Right common carotid artery plus branches (tissue), 1 donor: ENCODE data around the gene SAXO1.

- PRO-cap: no peak
These were observed 91.7 kb downstream of the NFIB start for GRCh38 chr9:14222062-14222758.

DNA sequence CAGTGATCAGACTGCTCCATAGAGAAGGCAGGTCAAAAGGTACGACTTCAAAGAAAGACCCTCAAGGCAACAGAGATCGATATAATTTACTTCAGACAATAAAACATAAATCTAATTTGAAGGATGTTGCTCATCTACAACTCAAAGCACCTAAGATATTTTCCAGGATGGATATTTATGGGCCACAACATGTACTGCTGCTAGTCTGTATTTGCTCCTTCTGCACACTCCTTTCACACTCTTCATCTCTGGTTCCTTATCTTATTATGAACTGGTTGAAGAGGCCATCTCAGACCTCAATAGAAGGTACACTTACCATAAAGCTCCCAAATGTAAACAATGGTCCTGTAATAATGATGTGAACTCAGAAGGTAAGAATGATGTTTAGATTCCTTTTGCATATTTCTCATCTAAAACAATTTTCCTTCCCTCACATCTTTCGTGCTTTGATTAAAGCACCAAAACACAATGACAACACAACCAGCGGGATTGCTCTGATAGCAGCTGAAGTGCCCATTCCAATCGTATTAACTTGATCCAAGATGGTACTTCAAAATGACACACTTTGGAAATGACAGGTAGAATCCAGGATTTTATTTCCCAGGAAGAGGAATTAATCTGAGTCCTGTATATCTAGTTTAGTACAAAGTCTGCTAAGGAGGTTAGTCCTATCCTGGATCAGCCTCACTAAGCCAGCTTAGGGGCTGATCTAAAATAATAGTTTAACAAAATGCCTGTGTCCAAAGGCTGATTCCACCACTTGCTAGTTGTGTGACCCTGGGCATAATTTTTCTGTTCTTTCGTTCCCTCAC, 34.3 kb downstream of the NFIB start:
- PRO-cap: no peak

DNA sequence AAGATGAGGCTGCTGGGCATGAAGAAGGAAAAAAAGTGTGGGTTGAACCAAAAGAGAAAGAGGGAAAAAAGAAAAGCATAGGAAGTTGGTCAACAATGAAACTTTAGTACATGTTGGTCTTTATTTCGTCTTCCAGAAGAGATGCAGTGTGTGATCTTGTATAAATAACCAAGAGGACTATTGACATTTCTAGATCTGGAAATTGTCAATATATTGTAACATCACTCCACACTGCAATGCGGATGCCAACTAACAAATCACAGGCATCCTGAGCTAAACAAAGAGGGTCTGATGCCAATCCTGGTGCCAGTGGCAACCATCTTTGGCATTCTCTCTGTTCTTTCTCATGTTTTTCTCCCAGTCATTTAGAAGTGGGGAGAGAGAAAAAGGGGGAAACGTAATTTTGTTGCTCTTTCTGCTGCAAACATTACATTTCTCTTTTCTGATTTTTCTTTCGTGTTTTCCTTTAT, 9.7 kb downstream of the NFIB start:
- PRO-cap: no peak

DNA sequence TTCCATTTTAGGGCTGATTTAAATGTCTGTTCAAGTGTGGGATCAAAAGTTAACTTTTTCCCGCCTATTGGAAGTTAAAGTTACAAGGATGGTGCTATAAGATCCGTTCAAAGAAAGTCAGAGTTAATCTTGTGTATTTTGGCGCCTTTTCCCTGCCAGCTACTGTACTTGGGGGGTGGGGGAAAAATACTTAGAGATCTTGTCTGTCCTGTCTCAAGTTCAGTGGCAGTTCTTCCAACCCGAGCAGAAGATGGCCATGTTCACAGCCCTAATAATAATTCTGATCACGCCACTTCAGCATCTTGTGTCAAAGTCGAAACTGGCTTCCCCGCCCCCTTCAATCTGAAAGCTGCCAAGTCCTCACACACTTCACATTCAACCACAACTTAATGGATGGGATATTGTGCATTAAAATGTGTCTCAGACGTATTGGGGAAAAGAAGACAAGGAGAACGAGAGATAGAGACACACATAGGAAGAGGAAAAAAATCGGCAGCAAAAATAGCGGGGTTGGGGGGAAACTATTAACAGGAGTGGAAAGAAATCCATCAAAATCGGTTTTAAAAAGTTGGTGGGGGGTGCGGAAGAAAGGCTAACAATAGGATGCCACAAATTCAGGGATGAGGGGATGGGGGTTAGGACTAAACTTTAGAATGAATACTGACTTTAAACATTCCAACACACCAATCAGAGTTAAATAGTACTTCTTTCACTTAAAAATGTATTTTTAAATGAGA, 7.0 kb upstream of the NFIB start:
- PRO-cap: unidirectional peak, plus-strand start at position 217 of the sequence; unidirectional peak, minus-strand start at position 285 of the sequence

- PRO-cap: bidirectional peak, plus-strand start at chr9:14322822, minus-strand start at chr9:14322556
These were observed 8.6 kb upstream of the NFIB start for GRCh38 chr9:14322108-14323287.

- PRO-cap: no peak
These were observed 44.7 kb downstream of the ZDHHC21 start for GRCh38 chr9:14648459-14648978.

DNA sequence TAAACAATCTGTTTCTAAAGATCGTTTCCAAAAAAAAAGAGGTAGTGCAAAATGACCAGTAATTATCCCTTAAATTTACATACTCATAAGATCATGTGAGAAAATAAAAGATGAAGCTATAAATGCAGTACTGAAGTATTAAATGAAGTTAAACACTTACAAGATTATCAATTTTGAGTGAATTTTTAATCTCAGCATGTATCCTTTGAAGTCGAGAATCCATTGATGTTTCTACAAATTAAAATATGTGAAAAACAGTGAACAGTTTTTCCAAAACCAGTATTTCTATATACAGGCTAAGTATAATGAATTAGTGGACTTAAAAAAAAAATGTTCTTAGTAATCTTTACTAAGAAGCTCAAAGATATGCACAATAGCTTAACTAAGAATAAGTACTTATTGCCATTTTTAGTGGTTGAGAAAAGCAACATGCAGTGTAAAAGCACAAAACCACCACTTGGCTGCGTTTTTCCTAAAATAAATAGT, 41.6 kb downstream of the PSIP1 start:
- PRO-cap: no peak

DNA sequence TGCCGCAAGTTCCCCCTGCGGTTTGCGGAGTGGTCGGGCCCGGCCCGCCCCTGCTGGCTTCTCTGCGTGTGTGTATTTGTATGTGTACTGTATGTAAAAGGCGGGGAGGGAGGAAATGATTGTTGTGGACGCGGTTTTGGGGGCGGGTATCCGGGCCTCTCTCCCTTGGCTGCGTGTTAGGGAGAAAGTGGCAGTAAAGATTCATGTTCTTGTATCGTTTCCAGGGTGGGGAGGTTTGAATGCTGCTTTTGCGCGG, 346 bp upstream of the PSIP1 start:
- PRO-cap: bidirectional peak, plus-strand start at position 96 of the sequence, minus-strand start outside the sequence

DNA sequence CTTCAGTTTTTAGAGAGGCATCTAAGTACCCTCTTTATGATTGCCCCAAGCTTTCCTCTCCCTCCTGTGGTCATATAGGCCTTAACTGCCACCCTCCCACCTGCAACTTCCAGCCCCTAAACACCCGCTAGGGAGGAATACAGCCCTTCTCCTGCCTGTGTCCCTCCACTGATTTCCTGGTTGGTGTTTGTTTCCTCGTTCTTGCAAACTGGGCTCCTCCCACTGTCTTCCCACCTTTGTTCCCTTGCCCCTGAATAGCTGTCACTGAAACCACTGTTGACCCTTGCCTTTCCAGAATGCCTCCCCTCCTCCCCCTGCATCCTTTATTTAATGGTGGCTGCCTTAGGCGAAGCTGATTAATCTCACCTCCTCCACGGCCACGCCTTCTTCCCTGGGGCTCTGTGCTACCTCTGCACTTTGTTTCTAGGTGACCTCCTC, 626.7 kb downstream of the BNC2 start:
- PRO-cap: no peak

DNA sequence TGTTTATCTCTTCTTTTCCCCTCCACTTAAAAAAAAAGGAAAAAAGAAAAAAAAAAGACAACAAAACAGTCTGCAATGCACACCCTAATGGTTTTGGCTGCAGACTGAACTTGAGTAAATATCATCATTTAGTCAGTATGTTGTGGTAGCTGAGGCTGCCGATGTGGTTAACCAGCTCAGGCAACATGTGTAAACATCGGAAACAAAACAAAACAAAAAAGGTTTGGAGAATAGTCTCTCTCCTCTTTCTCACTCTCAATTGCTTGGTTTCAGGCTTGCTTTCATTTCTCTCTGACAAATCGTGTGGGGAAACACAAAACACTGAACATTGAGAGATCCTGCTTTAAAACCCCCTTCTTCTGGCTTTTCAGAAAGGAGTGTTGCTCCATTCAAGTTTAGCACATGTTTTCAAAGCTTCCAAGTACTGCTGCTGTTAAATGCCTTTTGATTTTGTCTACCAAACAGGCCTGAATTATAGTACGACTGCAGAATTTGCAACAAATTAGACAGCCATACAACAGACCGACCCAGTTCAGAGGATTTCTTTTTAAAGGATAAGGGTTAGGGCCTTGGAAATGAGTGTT, 453.3 kb downstream of the BNC2 start:
- PRO-cap: no peak

DNA sequence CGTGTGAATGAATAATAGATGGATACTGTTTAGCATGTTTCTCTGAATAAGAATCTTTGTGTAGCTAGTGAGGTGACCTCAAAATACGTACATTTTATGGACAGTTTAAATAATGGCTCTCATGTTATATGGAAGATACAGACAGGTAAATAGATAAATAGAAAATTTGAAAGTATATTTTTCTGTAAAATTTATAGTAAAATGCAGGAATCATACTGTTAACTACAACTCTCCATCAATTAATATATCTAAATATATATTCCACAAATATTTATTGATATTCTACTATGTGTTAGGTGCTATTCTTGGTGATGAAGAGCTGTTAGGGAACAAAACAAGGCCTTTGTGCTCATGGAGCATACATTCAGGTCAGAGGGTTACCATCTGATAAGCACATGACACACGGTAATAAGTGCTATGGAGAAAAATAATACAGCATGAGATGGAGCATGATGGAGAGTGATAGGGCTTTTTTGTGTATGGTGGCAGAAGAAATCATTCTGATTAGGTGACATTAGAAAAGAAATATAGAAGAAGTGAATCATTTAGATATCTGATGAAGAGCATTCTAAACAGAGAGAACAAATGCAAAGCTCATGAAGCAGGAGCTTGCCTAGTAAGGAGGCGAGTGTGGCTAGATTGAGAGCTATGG, 182.5 kb downstream of the CNTLN start:
- PRO-cap: no peak

DNA sequence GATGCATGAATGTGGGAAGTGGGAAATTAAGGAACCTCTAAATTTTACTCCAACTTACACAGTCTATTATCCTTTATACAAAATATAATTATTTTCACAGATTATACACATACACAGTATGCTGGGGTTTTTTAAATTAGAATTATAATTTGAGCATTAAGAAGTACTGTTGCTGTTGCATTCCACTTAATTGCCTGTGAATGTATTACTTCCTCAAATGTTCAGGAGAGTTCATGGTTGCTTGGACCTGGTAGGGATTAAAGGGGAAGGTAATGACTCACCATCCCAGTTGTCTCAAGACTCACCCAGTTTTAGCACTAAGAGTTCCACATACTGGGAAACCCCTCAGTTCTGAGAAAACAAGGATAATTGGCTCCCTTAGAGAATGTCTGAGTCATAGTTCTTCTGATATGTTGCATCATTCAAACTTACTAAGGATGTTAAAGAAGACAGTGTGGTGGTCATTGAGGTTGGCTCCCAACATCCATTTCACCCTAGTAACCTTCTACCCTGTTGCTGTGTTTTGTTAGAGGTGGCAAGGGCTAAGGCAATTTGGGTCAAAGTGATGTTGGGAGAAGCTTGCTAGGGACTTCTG, 80.7 kb upstream of the ADAMTSL1 start:
- PRO-cap: no peak

DNA sequence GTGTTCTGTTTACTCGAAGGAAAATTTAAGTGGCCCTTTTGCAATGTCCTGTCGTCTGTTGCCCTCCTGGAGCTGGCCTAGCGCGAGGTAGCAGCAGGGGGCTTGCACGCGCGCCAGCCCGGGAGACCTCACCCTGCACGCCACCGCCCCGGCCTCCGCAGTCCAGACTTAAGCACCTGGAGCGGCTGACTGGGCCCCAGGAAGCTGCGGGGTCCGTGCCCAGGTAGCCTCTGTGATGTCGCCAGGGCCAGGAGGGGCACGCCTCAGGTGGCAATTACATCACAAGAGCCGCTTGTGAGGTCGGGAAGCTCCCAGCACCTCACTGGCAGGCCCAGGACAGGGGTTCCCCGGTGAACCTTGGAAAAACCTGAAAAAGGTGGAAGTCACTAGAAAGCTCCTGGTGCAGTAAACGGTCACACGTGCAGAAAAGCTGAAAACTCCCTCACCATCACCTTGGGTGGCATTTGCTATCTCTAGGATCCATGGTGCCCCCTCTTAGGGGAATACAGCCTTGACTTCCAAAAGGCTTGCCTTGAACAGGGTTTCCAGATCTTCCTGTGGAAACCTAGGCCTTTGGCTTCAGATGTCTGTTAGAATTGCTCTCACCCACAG, at the start of gene SAXO1:
Gene SAXO1, minus strand, starts transcription at position 191 of the 612 bp plus-strand sequence.
- PRO-cap: no peak

GRCh38 chr9:19050399-19050638, 1.1 kb downstream of the RRAGA start:
- PRO-cap: no peak

- PRO-cap: bidirectional peak, plus-strand start at chr9:19231048, minus-strand start at chr9:19230898; bidirectional peak, plus-strand start at chr9:19231314, minus-strand start at chr9:19231300; unidirectional peak, minus-strand start at chr9:19231417
These were observed 564 bp downstream of the DENND4C start for GRCh38 chr9:19230972-19231541.

DNA sequence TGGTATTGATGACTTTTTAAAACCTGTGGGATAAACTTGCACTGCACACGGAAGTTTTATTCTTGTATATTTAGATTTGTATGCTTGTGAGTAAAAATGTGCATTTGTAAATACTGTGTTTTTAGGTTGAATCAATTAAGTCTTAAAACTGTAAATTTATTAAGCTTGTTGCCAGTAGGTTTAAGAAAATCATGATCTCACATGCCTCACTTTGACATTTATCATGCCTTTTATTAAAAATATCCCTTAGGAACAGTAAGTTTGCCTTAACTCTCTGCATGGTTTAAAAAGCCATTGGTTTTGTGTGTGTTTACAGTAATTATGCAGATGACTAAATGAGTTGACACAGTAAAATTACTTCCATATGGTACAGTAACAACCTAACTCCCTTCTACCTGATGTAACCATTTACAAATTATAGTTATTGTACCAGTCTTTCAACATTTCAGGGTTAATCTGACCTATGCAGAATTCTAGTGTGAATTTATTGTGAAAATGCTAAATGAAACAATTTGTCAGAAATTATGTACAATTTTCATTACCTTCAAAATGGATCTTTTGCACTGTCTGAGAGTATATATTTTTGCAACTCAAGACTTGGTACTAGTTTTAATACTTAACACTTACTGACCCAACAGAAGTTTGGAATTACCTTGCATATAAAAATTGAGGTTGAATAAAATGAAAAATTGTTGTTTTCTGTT, 6.4 kb downstream of the RPS6 start:
- PRO-cap: no peak

GRCh38 chr9:19375826-19376375, 4.1 kb downstream of the RPS6 start:
- PRO-cap: no peak

GRCh38 chr9:19376376-19377160, 3.5 kb downstream of the RPS6 start:
- PRO-cap: no peak

DNA sequence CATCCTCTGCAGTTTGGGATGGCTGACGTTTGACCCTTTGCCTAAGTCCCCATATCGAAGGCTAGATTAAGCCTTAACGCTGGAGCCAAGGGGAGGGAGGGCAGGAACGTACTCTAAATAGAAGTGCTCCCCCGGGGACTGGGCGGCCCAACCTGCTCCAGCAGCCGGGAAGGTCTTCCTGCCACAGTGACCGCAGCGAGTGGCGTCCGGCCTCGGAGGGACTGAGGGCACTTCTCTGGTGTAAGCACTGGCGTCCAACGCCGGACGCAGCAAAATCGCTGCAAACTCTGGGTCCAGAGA, 549 bp upstream of the ACER2 start:
- PRO-cap: bidirectional peak, plus-strand start at position 184 of the sequence, minus-strand start at position 223 of the sequence

DNA sequence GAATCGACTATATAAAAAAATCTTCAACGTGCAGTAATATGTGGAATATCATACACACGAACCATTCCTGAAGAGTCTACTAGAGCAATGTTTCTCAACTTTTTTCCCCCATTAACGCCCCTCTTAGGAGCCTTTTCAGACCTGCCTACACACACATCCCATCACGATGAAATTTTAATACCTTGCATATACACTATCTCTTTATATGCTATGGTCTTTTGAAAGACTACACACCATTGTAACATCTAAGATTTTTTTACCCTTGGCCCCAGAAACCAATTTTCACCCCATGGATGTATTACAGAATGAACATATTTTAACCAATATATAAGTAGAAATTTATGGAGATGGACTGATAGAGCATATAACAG, 370.3 kb upstream of the SLC24A2 start:
- PRO-cap: no peak